Melanocyte of skin (primary cell): ENCODE results near the genes KLHL25, DET1 and MESP2.

- CAGE, long polyA plus RNA, 2 experiments: no peak in any of the 2 experiments
These were observed 87.0 kb downstream of the KLHL25 start for GRCh38 chr15:85707536-85708309.

DNA sequence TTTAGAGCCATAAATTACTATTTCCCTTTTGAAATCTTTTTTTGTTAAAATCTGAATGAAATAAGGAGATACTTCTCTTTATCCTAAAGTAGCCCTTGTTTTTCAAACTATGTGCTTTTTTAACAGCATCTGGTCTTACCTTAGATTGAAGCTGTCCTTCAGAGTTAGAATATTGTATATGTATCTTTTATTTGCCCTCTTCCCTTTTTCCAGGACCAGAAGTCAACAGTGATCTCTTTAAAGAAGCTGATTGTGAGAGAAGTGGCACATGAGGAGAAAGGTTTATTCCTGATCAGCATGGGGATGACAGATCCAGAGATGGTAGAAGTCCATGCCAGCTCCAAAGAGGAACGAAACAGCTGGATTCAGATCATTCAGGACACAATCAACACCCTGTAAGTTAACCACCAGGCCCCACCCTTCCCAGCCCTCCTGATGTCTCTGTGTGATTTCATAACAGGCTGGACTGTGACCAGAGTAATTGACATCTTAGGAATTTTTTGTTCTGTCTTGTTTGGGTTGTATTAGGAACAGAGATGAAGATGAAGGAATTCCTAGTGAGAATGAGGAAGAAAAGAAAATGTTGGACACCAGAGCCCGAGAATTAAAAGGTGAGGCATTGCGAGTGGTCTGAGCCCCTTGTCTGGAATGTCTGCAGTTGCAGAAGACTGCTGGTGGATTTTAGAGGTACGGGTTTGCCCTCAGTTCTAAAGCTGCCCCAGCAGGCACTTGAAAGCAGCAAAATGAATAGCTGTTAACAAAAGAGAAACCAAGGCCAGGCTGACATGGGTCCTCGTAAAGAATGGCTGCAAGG, 67.7 kb downstream of the KLHL25 start:
- CAGE, long polyA plus RNA, 2 experiments: no peak in any of the 2 experiments

DNA sequence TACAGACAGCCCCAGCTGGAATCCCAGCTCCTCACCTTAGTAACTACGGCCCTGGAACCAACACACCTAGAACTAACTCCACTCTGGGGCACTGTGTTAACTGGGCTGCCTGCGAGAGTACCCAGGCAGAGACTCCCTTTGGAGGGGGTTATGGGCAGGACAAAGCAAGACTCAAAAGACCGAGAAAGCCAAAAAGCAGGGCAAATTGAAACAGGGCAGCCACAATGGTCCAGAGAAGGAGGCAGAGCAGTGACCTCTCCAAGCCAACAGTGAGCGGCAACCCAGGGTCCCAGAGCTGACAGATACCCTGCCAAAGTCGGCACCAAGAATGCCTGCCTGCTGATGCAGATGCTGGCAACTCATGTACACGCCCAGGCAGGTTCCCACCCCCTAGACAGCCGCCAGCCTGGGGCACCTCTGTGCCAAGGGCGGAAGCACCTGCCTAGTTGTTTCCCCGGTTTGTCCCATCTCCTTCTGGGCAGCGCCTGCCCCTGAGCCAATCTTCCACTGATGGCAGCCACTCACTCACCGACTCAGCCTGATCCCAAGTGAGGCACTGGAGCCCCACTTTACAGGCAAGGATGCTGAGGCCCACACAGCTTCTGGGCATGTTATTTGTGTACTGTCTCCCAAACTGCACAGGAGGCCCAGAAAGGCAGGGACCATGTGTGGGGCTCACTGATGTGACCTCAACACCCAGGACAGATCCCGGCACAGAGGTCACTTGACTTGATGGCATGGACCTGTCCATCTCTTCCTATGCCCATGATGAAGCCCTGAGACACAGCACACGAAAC, 22.0 kb downstream of the KLHL25 start:
- CAGE, long polyA plus RNA, 2 experiments: no peak in any of the 2 experiments

DNA sequence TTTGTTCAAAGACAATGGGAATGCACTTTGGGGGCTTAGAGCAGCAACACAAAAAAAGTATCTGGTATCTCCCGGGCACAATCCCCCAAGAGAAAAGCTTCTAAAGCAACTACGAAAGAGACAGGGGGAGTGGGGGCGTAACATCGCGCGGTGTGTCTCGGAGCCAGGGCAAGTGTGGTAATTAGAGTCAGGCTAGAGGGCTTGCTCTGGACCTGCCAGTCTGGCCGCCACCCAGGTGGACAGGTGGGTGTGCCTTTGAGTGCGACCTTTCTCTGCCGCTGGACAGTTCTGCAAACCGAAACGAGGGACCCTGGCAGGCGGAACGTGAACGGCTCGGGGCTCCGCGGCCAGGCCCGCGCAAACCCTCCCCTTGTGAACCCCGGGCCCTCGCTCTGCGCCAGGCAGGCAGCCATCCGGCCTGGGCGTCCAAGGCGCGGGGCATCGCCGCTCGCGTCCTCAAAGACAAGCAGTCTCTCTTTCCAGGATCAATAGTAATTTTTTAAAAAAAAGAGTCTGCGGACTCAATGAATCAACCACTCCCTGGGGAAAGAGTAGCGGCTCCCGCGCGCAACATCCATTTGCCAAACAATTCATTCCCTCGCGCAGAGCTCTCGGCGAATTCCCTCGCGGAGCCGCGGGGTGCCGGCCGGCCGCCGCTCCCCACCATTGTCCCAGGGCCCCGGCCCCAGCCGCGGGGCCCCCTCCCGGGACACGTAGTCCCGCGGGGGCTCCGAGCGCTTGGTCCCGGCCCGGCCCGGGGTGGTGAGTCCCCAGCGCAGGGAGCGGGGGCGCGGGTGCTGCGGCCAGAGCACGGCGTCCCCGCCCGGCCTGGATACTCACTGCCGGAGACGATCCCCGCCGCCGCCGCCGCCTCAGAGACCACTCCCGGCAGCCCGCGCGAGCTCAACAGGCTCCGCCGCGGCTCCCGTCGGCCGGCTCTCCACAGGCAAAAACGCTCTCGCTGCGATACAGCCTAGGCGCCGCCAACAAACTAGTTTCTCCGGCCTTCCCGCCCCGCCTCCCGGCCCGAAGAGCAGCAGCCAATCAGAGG, at the start of gene KLHL25:
Gene KLHL25 (minus strand): TSS at position 1,000 of the 1,051 bp plus-strand sequence.
- CAGE, long polyA plus RNA, 2 experiments: no peak in any of the 2 experiments

DNA sequence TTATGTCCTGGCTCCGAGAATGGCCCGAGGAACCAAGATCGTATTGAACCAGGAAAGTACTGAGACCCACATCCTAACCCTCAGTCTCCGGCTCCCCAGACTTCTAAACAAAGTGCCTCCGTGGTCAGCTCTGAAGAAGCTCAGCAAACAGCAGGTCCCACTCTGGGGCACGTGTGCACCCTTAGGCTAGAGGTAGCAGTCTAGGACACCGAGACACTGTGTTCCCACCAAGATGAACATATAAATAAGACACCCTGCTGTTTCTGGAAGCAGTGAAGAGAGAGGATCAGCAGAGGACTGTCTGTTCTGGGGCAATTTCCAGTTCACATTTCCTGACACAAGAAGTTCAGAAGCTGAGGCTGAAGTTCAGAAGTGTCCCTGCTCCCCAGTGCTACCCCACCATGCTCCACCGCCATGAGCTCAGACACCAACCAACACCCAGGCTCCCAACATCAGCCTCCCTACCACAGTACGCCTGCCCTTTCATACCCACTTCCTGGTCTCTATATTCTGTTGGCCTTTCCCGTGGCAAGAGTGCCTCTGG, 307.2 kb downstream of the NTRK3 start:
- CAGE, long polyA plus RNA, 2 experiments: no peak in any of the 2 experiments

DNA sequence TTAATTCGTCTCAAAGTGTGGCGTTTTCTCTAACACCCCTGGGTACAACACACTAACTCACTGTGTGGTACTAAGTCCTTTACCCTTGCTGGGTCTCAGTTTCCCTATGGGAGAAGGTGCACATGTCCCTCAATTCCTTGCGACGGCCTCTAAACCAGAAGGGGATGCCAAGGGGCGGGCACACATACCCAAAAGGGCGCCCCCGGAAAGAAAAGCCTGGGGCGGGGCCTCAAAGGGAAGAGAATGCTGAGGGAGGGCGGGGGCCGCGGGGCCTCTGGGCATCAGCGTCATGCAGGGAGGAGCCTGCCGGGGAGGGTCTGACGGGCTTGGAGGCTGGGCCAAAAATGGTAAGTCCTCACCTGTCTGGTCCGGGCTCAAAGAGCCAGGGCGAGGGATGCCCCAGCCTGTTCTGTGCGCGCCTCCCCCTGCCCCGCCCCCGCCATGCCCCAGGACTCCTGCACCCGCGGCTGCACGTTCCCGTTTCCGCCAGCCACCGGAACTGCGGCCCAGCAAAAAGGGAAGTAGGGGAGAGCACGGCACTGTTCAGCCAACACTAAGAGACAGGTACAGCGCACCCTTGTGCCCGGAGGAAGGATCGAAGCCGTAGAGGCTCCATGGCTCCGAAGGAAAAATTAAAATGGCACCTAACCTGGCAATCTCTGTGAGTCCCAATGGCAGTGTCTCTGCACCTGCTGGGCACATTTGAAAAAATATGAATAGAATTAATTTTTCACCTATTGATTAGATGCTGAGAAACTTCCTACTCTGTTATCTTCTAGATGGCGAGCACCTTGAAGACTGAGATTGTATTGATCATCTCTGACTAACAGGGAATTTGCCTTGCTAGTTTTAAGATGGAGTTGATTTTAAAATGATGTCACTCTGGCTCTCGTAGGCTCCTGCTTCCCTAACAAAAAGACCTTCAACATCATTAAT, at the start of gene DET1:
Gene DET1 (minus strand): TSS at position 501 of the 936 bp plus-strand sequence.
- CAGE, long polyA plus RNA, 2 experiments: no peak in any of the 2 experiments

DNA sequence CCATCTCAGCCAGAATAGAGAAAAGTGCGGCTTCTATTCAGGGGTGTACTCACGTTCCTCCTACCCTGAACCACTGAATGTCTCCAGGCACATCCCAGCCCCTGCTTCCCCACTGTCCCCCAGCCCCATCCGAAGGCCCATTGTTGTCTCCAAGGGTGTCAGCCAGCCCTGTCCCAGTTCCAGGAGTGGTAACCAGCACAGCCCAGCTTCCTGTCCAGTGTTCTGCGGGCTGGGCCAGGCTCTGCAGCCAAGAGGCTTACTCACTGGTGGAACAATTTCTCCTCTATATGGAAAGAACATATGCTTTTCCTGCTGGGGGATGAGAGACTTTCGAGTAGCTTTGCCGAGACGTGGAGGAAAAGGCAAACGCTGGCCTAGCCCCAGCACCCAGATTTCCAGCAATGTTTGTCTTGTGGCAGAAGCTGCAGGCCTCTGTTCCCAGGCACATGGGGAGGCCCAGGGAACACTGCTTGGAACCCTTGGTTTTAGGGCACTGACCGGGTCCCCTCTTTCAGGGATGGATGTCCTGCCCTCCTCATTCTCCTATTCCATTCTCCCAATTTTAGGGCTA, 20.8 kb downstream of the ISG20 start:
- CAGE, long polyA plus RNA, 2 experiments: no peak in any of the 2 experiments

DNA sequence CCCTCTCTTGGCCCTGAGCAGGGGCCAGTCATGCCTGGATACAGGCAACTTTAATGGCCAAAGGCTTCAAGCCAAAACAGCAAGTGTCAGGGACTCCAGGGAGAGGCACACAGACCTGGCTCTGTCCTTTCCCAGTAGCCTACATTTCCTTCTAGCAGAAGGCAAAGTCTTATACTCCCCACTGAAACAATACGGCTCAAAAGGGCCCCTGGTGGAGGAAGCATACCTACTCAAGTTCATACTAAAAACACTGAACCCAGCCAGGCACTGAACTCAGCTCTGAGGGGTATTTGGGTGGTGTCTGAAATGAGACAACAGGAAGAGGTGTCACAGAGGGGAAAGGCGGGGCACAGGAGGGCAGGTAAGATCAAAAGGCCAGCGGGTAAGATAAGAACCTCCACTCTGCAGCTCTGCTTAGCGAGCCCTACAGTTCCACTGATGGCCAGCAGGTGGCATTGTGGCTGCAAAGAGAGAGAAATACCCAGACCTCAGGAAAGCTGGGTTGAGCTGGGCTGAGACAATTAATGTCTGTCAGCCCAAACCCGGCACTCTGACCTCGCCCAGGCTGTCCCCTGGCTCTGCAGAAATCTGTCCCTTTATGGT, 8.6 kb downstream of the MFGE8 start:
- CAGE, long polyA plus RNA, 2 experiments: no peak in any of the 2 experiments

DNA sequence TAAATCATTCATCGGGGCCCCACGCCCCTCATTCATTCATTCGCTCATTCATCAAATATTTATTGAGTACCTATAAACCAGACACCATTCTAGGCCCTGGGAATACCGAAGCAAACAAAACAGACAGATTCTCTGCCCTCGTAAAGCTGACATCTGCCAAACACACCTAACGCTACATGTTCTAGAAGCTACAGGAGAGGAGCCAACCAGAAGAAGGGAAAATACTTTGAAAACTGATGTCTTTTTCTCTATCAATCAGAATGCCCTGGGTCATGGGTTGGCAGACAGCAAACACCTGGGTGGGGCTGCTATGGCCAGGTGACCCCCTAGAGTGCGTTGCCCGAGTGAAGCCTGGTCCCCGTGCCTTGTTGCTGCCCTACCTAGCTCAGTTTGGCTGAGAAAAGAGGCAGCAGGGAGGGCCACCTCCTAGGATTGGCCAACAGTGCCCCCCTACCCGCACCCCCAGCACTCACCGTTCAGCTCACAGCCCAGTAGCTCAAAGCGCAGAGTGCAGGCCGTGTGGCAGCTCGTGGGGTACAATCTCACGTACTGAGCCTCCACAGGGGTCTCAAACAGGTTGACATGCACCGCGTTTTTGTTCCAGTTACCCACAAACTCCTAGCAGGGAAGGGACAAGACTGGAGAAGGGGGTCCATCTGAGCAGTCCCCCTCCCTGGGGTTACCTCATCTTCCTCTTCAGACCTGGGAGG, 7.7 kb downstream of the MFGE8 start:
- CAGE, long polyA plus RNA, 2 experiments: no peak in any of the 2 experiments

DNA sequence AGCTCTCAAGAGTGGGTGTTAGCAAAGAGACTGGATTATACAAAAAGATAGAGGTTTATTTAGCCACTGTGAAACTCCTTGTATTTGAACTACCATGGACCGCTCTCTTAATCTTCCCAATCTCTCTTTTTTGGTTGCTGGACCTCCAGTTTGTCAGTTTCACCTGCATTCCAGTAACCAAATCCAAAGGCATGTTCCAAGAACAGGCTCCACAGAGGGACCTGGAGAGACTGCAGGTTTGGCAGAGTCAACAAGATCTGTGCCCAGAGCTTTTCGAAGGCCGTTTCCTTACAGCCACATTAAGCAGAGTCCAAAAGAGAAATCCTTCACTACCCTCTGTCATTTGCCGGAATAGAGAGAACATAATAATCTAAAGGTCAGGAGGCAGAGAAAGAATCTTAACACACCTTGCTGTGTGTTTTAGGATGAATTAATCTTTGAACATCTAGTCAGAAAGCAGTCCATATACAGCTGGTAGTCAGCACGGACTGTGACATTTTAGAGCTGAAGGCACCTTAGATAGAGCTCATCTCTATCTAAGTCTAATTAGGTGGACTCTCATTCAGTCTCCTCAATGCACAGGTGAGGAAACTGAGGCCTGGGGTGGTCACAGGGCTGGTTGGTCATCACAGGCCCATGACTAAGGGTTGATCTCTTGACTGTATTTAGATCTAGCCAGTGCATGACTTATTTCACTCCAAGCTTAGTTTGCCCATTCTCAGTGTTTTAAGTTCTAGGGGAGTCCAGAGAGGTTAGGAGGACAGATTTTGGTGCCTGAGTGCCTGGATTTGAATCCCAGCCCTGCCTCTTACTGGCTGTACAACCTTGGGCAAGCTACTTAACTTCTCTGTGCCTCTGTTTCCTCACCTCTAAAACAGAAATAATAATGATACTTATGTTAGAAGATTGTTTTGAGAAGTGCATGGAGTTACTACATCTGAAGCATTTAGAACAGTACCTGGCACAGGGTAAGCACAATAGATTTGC, 1.4 kb downstream of the ABHD2 start:
- CAGE, long polyA plus RNA, 2 experiments: no peak in any of the 2 experiments

- CAGE, long polyA plus RNA, 2 experiments: no peak in any of the 2 experiments
These were observed 28.0 kb downstream of the ABHD2 start for GRCh38 chr15:89116090-89116898.

GRCh38 chr15:89122426-89122753, 34.1 kb downstream of the ABHD2 start:
- CAGE, long polyA plus RNA, 2 experiments: no peak in any of the 2 experiments

DNA sequence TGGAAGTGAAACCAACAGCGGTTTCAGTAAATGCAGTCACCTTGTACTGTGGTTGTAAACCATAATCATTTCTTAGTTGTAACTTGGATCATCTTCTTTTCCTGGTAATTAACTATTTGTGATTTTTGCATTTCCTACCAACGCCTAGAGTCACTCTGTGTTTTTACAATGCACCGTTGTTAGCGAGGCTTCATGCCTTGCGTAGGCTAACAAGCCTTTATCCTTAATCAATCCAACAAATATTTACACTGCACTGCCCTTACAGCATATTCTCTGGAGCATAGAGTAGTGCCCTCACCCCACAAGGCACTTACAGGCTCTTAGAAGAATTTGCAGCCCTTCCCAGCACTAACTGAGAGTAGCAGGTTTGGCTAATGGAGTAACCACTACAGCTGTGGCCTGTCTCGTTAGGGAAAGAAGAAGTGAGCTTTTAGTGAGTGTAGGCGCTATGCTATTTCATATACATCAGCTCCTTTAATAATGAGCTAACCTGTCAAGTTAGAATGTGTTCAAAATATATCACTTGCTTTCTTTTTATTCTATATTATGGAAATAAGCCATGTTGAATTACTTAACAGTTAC, 62.7 kb downstream of the ABHD2 start:
- CAGE, long polyA plus RNA, 2 experiments: no peak in any of the 2 experiments

GRCh38 chr15:89748231-89749323, 2.5 kb downstream of the MESP1 start:
- CAGE, long polyA plus RNA, 2 experiments: no peak in any of the 2 experiments

DNA sequence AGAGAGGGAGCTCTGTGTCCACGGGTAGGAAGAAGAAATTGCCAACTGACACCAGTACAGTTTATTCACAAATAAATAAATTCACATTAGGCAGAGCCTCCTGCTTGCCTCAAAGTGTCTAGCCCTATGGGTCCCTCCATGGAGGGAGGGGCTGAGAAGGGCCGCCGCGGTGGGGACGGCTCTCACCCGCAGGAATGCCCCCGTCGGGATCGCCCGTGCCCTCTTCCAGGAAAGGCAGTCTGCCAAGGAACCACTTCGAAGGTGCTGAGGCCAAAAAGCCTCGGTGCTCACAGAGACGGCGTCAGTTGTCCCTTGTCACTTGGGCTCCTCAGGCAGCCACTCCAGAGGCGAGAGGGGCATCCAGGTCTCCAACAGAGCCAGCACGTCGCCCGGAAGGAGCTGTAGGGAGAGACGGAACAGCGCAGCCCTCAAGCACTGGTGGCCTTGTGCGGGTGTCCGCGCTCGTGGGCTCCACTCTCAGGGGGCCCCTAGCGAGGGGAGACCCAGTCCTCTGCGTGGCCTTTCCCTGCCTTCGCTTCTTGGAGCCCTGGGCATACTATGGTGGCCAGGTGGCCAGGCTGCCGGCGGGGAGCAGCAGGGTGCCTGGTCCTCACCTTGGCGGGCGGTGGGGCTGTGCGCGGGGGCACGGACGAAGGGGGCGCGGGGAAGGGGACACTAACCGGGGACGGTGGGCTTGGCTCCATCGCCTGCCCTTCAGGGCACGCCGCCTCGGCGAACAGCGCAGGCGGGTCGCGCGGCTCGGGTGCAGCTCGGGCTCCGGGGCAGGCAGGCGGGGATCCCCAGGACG, 1.0 kb downstream of the MESP1 start:
- CAGE, long polyA plus RNA, 2 experiments: no peak in any of the 2 experiments

GRCh38 chr15:89776286-89777100, at the start of gene MESP2:
MESP2 (plus strand) TSS chr15:89776332.
- CAGE, long polyA plus RNA, 2 experiments: no peak in any of the 2 experiments

GRCh38 chr15:89790275-89790835, 14.2 kb downstream of the MESP2 start:
- CAGE, long polyA plus RNA, 2 experiments: no peak in any of the 2 experiments

DNA sequence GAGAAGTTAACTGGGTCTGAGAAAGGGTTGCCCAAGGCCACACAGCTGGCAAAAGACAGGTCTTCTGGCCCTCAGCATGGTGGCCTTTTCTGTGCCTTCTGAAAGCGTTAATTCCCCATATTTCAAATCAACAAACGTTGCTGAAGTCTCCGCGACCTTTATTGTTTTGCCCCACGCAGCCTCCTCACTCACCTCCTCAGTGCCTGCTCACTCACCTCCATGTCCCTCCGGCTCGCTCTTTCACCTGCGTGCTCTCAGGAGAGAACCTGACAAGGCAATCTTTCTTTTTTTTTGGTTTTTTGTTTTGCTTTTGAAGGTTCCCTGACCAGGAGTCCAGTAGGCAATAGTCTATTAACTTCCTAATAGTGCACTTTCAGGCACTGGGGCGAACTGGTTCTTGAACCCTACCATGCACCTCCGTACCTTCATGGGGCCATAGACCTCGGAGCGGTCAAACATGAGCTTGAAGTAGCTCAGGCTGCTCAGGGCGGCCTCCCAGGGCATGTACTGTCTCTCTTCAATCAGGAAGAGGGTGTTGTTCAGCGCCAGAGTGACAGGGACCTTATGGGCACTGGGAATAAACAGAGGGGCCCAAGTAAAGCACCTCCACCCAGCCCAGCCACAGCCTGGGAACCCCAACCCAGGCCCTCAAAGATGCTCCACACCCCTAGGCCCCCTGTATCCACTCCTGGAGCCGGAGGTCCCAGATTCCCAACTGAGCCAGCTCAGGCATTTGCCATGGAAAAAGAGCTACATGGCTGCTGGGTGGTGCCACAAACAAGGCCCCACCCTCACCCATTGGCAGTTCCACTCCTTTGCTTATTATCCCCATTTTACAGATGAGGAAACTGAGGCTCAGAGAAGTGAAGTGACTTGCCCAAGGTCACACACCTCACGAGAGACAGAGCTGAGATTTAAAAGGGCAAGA, 17.2 kb downstream of the ANPEP start:
- CAGE, long polyA plus RNA, 2 experiments: no peak in any of the 2 experiments

- CAGE, long polyA plus RNA, 2 experiments: no peak in any of the 2 experiments
These were observed 7.3 kb upstream of the ANPEP start for GRCh38 chr15:89821922-89822448.

- CAGE, long polyA plus RNA, 2 experiments: no peak in any of the 2 experiments
These were observed 13.8 kb upstream of the ANPEP start for GRCh38 chr15:89828194-89829171.